Right atrium auricular region (tissue), 2 donors: Measurements from ENCODE around the gene SSTR3.

DNA sequence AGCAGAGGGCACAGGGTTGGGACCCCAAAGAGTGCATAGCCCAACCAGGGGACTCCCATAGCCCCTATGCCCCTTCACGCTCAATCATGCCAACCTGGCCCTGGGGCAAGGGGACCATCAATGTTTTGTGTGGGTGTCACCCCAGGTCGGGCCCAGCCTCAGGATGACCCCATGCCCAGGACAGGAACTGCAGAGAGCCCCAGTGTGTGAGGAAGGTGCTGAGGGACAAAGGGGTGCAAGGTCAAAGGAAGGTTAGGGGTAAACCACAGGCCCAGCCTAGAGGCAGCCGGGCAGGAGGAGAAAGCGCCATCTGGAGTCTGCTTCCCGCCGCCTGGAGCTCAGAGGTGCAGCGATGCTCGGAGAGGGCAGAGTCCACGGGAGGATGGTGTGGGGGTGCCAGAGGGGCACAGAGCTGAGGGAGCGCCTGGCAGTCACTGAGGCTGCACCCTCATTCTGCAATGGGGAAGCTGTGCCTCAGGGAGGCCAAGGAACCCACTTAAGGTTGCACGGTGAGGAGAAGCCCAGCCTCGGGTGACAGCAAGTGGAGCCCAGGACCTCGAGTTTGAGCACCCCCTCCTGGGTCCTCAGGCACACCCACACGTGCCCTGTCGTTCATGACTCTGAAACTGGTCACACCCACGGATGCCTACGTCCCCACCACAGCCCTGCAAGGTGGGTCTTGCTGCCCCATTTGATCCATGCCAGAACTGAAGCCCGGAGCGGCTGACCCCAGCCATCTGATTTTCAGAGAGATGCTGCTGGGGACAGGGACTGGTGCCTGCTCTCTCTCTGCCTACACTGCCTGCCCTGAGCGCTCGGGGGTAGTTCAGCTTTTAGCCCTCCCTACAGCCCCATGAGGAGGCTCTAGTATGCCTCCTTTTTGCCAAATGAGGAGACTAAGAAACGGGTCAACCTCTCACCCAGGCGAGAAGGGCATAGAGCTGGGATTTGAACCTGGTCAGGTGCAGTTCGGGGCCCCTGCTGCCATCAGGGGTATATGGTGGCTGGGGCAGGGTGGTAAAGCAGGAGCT, 1.6 kb downstream of the IL2RB start:
- PRO-cap: no peak
- RAMPAGE, long total RNA, 2 experiments: no peak in any of the 2 experiments

DNA sequence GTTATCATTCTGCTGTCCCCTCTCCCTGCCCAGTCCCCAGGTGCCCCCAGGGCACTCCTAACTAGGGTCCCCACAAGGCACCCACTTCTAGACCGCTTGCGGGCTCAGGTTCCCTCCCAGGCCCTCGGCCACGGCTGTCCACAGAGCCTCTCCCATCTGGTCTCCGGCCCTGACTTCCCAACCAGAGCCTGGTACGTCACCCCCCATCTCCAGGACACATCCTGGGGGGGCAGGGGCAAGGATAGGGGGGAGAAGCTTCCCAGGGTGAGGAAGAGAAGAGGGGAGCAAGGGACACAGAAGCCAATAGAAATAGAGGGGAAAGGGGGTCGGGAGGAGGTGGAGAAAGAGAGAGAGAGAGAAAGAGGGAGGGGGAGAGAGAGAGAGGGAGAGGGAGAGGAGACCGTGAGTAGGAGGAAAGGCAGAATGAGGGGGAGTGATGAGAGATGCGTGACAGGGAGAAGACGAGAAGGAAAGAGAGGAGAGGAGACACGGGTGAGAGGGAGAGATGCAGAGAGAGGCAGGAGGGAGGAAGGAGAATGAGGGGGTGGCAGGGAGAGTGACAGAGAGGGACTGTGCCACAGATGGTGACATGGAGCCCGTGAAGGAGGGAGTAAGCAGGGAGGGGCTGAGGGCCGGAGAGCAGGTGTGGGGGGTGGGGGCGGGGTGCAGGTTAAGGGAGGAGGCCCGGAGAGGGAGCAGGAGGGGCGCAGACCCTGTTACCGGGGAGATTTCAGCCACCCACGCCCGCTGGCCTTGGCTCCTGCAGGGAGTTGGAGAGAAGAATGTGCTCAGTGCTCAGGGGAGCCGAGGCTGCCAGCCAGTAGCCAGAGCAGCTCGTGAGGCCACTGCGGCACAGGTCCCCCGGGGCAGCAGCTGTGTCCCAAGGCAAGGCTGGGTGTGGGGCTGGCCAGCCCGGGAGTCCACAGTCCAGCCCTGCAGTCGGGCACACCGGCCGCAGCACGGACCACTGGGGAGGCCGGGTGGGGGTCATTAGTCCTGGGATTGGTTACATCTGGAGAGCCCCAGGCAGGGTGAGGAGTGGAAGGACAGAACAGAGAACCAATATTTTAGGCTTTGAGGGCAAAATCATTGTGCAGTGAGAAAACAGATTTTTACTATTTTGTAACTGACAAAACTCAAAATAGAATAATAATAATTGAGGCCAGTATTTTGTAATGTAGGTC, at the start of gene SSTR3:
SSTR3 (minus strand) TSS at position 612 of the 1,184 bp plus-strand sequence.
- PRO-cap: no peak
- RAMPAGE, long total RNA, 2 experiments: no peak in any of the 2 experiments

DNA sequence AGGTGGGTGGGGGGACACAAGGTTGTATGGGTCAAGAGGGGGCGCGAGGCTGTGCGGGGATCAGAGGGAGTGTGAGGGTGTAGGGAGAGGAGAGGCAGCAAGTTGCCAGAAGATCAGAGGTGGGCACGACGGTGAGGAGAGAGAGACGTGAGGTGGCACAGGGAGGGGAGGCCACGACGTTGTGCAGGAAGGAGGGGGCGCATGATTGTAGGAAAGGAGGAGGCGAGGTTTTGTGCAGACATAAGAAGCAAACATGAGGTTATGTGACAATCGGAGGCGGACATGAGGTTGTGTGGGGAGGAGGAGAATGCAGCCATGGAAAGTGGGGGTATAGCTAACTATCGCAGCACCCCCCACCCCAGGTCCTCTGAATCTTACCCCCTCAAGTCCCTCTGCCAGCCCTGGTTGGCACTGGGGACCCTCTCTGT, 12.7 kb downstream of the RAC2 start:
- PRO-cap: no peak
- RAMPAGE, long total RNA, 2 experiments: no peak in any of the 2 experiments

- PRO-cap: no peak
- RAMPAGE, long total RNA, 2 experiments: no peak in any of the 2 experiments
These were observed 2.7 kb downstream of the RAC2 start for GRCh38 chr22:37241233-37241979.

DNA sequence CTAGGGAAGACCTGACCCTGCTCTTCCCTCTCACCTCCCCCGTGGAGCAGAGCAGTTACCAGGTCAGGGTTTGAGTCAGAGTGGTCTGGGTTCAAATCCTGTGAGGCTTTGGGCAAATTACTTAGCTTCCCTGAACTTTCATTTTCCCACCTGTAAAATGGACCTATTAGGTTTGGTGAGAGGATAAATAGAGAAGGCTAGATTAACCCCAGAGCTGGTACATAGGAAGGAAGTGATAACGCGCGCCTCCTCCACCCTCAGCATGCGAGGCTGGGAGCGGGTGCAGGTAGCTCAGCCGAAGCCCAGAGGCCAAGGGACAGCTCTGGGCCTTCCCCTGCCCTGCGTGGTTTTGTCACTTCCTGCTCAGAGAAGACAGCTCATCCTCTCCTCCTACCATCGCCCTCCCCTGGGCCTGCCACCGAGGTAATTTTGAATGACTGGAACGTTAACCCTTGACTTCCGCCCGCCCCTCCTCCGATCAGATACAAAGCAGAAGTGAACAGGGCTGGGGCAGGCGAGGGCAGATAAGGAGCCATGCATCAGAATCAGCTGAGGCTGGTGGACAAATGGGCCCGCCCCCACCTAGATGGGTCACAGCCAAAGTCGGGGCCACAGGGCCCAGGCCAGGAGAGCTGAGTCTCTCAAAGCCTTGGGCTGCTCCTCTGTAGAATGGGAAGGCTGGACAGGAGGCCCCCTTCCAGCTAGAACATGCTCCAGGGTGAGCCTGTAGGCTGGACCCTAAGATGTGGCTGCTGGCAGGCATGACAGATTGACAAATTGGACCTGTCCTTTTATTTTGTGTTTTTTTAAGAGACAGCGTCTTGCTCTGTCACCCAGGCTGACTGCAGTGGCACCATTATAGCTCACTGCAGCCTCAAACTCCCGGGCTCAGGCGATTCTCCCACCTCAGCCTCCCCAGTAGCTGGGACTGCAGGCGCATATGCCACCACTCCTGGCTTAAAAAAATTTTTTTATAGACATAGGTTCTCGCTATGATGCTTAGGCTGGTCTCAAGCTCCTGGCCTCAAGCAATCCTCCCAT, 1.5 kb downstream of the RAC2 start:
- PRO-cap: no peak
- RAMPAGE, long total RNA, 2 experiments: no peak in any of the 2 experiments

DNA sequence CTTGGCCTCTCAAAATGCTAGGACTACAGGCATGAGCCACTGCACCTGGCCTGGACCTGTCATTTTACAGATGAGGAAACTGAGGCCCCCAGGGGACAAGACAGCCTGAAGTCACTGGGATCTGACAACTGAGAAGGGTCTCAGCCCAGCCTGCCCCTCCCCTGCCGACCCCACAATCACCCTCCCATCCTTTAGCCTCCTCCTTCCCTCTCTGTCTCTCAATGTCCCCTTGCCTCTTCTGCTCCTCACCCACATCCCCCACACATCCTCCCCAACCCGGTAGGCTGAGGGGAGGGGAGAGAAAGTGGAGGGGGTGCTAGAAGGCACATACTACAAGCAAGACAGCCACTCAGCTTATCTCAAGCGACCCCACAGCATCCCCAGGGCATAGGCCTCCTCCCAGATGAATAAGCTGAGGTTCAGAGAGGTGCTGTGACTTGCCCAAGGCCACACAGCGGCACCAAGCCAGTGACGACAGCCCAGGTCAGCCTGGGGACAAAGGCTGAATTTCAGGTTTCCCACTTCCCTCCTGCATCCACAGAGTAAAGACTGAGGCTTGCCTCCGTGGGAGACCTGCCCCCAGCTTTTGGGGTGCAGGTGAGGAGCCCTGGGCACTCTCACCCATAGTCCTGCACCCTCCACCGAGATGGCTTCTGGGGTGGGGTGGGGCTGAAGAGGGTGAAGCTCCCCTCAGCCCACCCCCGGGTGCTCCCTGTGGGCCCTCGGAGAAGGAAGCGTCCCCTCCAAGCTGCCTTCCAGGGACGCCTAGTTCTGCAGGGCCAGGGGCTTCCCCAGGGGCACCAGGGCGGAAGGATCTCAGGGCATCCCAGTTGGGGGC, 601 bp downstream of the RAC2 start:
- PRO-cap: no peak
- RAMPAGE, long total RNA, 2 experiments: no peak in any of the 2 experiments

DNA sequence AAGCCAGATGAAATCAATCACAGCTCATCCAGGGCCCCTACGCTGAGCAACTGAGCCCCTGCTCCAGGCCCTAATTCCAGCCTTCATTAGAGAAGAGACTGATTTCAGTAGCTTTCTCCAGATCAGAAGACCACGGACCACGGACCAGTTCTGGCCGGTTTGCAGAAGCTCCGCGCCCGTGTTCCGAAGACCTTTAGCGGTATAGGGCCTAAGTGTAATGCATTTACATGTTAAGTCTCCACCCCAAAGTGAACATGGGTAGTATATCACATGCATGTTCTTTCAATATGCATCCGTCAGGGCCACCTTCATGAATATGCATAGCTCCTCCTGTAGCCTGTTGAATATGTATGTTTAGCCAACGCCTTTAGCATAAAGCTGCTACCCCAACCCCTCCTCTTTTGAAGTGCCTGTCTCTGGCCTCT, 14.9 kb upstream of the RAC2 start:
- PRO-cap: no peak
- RAMPAGE, long total RNA, 2 experiments: no peak in any of the 2 experiments

DNA sequence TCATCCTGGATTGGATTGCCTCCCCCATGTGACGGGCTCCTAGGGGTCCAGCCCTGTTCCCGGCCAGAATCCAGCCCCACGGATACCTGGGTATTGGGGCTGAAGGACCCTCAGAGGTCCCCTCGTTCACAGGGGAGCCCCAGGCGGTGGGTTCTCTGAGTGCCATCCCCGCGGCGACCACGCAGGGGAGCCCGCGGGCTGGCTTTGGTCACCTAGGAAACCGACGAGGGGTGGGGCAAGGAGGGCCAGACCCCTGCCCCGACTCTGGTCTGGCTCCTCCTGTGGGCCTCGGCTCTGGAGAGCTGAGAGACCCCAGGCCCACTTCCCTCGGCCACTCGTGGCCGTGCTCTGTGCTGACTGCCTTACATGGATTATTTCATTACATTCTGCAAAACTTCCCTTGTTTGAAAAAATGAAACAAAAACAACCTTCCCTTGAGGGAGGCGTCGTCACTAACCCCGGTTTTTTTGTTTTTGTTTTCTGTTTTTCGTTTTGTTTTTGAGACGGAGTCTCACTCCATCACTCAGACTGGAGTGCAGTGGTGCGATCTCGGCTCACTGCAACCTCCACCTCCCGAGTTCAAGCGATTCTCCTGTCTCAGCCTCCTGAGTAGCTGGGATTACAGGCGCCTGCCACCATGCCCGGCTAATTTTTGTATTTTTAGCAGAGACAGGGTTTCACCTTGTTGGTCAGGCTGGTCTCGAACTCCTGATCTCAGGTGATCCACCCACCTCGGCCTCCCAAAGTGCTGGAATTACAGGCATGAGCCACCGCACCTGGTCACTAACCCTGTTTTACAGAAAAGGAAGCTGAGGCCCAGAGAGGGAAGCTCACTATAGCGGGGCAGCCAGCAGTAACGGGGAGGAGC, 15.0 kb upstream of the CYTH4 start:
- PRO-cap: no peak
- RAMPAGE, long total RNA, 2 experiments: no peak in any of the 2 experiments

DNA sequence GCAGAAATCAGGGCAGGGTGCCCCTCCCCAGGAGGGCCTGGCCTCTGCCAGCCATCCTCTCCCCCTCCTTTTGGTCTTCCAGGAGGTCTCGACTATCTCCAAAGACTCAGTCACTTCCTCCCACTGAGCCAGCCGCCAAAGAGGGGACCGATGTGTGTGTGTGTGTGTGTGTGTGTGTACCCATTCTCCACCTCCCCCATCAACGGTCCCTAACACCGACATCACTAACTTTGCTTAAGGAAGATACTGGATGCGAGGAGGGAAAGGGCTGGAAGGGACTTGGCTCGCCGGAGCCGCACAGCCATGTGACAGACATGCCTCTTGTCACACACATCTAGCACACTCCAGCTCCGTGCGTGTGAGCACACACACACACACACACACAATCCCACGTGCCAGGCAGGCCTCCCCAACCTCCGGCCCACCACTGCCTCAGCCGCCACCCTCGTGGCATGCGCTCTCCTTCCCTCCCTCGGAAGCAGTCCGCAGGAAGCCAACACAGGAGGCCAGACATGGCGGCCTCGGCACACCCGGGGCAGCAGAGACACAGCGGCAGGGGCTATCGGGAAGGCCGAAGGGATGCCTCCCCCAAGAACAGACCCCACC, 1.3 kb downstream of the MFNG start:
- PRO-cap: bidirectional peak, plus-strand start at position 481 of the sequence, minus-strand start at position 307 of the sequence
- RAMPAGE, long total RNA, 2 experiments: no peak in any of the 2 experiments

- PRO-cap: no peak
- RAMPAGE, long total RNA, 2 experiments: no peak in any of the 2 experiments
These were observed 9.1 kb downstream of the CARD10 start for GRCh38 chr22:37510012-37510586.

GRCh38 chr22:37541672-37542396, 18.4 kb upstream of the CDC42EP1 start:
- PRO-cap: no peak
- RAMPAGE, long total RNA, 2 experiments: no peak in any of the 2 experiments

DNA sequence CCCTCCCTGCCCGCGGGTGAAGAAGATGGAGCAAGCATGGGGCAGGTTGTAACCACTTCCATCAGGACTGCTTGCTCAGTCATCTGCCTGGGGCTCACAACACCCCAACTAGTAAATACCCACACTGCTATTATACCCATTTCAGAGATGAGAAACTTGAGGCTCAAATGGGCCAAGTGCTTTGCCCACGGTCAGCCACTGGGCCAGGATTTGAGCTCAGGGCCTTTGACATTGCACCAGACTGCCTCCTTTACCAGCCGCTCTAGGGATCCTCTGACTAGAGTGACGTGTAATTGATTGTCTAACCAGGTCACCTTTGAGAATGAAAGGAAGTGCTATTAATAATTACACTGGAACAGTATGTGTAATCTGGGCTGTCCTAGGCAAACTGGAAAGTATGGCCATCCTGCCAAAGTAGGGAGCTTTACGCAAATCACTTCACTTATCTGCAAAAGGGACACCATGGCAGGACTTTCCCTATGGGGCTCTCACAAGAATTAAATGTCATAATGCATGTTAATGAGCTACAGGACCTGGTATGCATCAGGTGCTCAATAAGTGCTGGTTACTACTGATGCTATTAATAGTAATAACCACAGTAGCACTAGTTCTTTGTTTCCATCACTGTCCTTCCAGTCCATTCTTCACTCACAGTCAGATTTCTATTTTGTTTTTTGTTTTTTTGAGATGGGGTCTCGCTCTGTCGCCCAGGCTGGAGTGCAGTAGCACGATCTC, 2.7 kb upstream of the CDC42EP1 start:
- PRO-cap: bidirectional peak, plus-strand start at position 441 of the sequence, minus-strand start at position 284 of the sequence
- RAMPAGE, long total RNA, 2 experiments: no peak in any of the 2 experiments

DNA sequence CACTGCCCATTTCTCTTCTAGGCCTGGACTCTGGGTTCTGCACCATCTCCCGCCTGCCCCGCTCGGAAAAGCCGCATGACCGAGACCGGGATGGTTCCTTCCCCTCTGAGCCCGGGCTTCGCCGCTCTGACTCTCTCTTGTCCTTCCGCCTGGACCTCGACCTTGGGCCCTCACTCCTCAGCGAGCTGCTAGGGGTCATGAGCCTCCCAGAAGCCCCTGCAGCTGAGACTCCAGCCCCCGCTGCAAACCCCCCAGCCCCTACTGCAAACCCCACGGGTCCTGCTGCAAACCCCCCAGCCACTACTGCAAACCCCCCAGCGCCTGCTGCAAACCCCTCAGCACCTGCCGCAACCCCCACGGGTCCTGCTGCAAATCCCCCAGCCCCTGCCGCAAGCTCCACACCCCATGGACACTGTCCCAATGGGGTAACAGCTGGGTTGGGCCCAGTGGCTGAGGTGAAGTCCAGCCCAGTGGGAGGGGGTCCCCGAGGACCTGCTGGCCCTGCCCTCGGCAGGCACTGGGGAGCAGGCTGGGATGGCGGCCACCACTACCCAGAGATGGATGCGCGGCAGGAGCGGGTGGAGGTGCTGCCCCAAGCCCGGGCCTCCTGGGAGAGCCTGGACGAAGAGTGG, 7.9 kb downstream of the CDC42EP1 start:
- PRO-cap: no peak
- RAMPAGE, long total RNA, 2 experiments: no peak in any of the 2 experiments

GRCh38 chr22:37601260-37601591, 7.4 kb upstream of the GGA1 start:
- PRO-cap: no peak
- RAMPAGE, long total RNA, 2 experiments: no peak in any of the 2 experiments

GRCh38 chr22:37621308-37621883, 12.8 kb downstream of the GGA1 start:
- PRO-cap: no peak
- RAMPAGE, long total RNA, 2 experiments: no peak in any of the 2 experiments

DNA sequence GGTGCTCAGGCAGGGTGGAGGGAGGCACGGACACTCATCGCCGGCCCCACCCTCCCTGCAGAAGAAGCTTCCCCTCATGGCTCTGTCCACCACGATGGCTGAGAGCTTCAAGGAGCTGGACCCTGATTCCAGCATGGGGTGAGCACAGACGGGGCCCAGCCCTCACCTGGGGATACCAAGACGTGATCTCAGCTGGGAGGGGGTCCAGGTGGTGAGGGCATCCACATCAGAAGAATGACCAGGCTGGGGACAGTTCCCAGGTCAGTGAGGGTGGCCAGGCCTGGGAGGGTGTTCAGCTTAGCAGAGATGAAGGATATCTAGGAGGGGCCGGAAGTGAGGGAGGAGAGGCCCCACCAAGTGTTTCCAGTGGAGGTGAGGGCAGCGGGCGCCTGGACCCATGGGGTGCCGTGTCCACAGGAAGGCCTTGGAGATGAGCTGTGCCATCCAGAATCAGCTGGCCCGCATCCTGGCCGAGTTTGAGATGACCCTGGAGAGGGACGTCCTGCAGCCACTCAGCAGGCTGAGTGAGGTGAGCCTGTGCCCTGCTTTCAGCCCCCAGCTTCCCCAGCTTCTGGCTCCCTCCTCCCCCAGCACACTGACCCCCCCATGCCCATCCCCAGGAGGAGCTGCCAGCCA, 3.1 kb downstream of the SH3BP1 start:
- PRO-cap: no peak
- RAMPAGE, long total RNA, 2 experiments: no peak in any of the 2 experiments

GRCh38 chr22:37643114-37643968, 3.9 kb downstream of the SH3BP1 start:
- PRO-cap: no peak
- RAMPAGE, long total RNA, 2 experiments: no peak in any of the 2 experiments

- PRO-cap: no peak
- RAMPAGE, long total RNA, 2 experiments: no peak in any of the 2 experiments
These were observed 4.3 kb downstream of the LGALS1 start for GRCh38 chr22:37679345-37680544.

DNA sequence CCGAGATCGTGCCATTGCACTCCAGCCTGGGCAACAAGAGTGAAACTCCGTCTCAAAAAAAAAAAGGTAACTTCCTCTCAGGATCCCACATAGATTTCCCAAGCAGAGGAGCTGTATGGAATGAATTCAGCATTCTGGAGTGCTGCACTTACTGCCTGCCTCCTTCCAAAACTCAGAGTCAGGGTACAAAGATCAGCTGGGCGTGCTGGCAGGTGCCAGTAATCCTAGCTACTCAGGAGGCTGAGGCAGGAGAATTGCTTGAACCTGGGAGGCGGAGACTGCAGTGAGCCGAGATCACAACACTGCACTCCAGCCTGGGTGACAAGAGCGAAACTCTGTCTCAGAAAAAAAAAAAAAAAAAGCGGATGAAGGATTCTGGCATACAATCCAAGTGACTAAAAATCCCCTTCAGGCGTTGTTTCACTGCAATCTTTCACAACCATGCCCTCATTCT, 1.3 kb upstream of the NOL12 start:
- PRO-cap: no peak
- RAMPAGE, long total RNA, 2 experiments: no peak in any of the 2 experiments

DNA sequence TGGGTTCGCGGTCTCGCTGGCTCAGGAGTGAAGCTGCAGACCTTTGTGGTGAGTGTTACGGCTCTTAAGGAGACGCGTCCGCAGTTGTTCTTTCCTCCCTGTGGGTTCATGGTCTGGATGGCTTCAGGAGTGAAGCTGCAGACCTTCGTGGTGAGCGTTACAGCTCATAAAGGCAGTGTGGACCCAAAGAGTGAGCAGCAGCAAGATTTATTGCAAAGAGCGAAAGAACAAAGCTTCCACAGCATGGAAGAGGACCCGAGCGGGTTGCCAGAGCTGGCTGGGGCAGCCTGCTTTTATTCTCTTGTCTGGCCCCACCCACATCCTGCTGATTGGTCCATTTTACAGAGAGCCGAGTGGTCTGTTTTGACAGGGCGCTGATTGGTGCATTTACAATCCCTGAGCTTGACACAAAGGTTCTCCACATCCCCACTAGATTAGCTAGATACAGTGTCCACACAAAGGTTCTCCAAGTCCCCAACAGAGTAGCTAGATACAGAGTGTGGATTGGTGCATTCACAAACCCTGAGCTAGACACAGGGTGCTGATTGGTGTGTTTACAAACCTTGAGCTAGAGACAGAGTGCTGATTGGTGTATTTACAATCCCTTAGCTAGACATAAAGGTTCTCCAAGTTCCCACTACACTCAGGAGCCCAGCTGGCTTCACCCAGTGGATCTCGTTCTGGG, 20.4 kb downstream of the TRIOBP start:
- PRO-cap: no peak
- RAMPAGE, long total RNA, 2 experiments: no peak in any of the 2 experiments